Mesenchymal stem cell of adipose (primary cell): ENCODE measurements around the genes PPM1F and IGLL5.

- CAGE, long polyA plus RNA: no peak
Measured at GRCh38 chr22:21798656-21799507, 63.3 kb upstream of the YPEL1 start.

DNA sequence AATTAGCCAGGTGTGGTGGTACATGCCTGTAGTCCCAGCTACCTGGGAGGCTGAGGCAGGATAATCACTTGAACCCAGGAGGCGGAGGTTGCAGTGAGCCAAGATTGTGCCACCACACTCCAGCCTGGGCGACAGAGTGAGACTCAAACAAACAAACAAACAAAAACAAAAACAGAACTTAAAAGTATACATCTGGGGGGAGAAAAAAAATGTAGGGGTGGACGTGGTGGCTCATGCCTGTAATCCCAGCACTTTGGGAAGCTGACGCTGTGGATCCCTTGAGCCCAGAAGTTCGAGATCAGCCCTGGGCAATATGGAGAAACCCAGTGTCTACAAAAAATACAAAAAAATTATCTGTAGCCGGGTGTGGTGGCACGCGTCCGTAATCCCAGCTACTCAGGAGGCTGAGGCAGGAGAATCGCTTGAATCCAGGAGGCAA is 31.2 kb downstream of the MAPK1 start:
- CAGE, long polyA plus RNA: no peak

DNA sequence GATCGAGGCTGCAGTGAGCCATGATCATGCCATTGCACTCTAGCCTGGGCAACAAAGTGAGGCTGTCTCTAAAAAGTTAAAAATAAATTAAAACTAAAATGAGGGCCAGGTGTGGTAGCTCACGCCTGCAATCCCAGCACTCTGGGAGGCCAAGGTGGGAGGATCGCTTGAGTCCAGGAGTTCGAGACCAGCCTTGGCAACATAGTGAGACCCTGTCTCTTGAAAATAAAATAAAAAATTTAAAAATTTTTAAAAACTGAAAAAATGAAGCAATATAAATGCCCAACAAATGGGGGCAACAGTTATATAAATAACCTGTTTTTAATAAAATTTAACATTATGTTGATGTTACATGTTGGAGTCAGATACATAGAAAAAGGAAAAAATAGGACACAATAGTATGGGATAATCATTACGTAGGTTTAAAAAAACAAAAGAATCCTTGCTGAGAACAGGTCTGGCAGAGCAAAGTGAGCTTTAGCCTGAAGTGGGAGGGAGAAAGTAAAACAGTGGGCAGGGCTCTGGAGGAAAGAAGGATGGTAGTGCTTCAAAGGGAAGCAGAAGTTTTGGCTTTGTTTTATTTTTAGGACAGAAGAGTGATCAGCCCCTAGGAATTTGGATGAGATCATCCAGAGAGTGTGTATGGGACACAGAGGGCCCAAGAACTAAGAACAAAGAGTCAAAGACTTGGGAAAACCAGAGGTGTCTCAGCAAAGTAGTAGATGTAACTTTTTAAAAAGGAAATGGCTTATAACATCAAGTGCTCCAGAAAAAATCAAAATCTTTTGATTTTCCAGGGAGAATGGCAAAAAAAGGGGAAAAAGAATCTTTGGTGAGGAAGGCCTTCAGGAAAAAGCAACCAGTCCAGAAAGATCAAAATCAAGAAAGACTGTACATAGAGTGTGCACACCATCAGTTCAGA is 30.4 kb downstream of the MAPK1 start:
- CAGE, long polyA plus RNA: no peak

DNA sequence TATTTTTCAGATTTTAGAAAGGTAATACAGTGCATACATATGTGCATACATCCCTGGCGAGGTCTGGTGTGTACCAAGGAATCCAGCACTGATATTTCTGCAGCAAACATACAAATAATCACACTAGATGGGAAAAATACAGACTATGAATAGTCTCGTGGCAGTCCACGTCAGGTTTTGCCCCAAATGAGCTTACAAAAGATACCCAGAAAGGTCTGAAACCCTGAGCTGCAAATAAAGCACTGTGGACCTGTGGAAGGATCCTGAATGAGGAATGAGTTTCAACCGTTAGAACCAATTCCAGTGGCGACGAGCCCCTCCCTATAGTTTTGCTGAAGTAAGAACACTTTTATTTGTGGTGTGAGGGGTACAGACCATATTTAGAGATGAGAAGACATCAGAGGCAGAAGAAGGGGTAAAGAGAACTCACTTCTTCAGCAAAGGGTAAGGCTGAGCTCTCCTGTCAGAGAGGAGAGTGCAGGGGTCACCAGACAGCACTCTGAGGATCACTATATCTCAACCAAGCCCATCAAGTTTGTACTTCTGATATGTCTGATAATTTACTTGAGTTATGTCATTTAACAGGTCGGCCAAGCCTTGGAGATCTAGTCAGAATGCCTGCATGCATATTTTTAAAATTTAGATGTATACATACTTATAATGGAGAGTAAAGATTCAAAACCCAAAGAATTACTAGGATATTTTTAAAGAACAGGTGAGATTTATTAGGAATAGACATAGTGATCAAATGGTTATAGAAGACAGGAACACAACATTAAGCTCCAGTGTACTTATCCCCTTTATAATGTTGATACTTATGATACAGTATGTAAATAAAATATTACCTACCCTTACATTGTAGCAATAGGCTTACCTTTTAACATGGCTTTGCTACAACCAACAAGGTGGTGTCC is 24.2 kb downstream of the MAPK1 start:
- CAGE, long polyA plus RNA: no peak

DNA sequence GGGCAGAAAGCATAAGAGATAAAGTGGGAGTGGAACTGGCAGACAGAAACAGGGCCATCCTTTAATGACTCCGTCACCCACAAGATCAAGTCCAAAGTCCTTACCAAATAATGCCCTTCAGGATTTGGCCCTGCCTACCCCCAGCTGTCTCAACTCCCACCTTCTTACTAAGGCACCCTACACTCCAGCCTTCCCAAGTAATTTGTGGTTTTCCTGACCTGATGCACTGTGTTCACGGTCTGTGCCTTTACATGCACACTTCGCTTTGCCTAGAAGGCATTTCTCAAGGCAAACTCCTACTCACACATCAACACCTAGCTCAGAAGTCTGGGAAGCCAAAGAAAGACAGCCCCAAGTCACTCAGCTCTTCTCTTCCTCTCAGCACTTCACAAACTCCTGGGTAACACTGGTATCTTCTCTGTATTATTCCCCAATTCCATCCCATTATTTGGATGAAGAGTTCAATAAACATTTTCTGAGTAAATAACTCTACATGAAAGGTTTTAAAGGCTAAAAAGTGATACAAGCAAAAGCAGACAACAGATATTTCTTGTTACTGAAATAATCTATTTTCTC is 5.9 kb downstream of the MAPK1 start:
- CAGE, long polyA plus RNA: no peak

DNA sequence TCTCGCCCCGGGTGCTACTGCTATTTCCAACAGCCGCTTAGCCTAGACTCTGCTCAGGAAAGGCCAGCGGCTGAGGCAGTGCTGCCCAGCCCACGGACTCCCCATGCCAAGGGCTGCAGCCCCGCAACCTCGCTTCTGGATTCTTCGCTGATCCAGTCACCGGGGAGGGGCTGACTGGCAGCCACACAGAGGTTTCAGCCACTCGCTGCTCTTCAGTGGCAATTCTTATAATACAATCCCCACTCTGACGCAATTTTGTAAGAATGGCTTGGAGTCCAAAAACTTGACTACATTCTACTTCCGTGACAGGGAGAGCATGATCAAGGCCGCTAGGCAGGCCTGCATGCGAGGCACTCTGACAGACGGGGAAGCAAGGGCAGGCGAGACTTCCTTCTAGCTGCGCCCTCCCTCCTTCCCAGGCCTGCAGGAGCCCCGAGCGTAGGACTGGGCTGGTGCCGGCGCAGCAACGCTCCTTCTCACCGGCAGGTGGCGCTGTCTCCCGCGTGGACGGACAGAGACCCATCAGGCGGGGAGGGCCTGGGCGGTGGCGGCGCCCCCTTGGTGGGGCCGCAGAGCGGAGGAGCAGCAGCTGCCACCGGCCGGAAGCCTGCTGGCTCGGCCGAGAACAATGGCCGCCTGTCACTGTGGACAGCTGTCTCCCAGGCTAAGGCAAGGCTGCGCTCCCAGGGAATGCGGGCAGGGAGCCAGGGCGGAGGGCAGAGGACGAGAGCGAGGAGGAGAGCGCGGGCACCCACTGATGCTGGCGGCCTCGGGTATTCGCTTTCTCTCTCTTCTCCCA is 14.7 kb downstream of the PPM1F start:
- CAGE, long polyA plus RNA: no peak

- CAGE, long polyA plus RNA: no peak
Measured at GRCh38 chr22:21942324-21942908, 10.2 kb downstream of the PPM1F start.

- CAGE, long polyA plus RNA: no peak
Measured at GRCh38 chr22:21952637-21953272, at the start of gene PPM1F. PPM1F (minus strand) TSS chr22:21952848.

DNA sequence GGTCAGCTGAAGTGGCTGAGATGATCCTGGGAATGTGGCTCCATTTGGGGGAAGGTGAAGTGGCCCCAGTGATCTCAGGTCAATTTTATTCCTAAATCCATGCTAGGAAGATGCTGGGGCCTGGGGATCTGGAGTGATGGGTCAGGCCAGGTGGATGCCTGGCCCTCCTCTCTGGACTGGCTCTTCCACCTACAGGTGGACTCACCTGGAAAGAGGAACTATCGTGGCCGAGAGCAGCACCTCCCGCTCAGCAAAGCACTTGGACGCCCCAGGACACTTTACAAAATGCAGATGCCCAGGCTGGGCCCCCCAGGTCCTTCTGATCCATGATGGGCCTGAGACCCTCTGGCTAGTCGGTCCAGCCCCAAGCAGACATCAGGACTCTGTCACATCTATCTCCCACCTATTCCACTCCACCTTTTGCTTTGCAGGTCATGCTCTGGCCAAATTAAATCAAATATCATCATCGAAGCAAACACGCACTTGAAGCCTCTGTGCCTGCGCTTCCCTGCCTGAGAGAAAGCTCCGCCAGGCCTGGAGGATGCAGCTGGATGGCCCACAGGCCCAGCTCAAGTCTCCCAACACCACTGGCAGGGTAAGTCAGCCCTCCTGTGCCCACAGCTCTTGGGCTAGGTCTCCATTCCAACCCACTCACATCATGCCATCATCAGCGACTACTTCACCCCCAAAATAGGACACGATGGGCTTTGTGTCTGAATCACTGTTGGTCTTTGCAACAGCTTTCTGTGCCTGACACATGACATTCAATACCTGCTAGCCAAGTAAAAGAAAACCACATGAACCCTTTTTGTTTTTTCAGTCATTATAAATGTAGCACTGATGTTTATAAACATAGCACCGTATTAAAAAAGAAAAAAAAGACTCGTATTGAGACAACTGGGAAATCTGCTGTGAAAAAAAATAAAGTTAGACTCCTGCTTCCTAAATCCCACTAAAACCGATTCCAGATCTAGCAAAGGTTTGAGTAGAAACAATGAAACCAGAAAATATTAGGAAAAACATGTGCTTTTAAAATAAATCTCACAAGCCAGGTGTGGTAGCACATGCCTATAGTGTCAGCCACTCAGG is 6.3 kb downstream of the TOP3B start:
- CAGE, long polyA plus RNA: no peak

- CAGE, long polyA plus RNA: no peak
Measured at GRCh38 chr22:22162433-22162852, 82.1 kb upstream of the VPREB1 start.

DNA sequence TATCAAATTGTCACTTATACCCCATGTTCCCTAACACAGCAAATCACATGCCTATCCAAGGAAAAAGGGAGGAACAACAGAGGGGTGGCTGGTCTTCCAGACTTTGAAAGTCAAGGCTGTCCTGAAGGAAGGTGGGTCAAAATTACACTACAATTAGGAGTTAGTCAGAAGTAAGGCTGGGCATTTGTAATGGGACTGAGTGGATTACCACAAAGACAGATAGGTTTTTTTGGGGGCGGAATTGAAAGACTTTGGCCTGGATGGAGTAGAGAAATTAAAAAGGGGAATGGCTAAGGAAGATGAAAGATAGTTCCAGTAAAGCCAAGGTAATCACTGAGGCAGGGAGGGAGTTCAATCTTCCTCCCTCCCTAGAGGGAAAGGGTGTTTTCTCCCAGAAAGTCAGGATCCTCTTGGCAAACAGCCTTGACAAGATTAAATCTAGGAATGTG is 5.8 kb downstream of the PRAME start:
- CAGE, long polyA plus RNA: no peak

GRCh38 chr22:22712167-22712551 is 67.7 kb downstream of the GGTLC2 start:
- CAGE, long polyA plus RNA: no peak

GRCh38 chr22:22792136-22792607 is 95.4 kb upstream of the IGLL5 start:
- CAGE, long polyA plus RNA: no peak

DNA sequence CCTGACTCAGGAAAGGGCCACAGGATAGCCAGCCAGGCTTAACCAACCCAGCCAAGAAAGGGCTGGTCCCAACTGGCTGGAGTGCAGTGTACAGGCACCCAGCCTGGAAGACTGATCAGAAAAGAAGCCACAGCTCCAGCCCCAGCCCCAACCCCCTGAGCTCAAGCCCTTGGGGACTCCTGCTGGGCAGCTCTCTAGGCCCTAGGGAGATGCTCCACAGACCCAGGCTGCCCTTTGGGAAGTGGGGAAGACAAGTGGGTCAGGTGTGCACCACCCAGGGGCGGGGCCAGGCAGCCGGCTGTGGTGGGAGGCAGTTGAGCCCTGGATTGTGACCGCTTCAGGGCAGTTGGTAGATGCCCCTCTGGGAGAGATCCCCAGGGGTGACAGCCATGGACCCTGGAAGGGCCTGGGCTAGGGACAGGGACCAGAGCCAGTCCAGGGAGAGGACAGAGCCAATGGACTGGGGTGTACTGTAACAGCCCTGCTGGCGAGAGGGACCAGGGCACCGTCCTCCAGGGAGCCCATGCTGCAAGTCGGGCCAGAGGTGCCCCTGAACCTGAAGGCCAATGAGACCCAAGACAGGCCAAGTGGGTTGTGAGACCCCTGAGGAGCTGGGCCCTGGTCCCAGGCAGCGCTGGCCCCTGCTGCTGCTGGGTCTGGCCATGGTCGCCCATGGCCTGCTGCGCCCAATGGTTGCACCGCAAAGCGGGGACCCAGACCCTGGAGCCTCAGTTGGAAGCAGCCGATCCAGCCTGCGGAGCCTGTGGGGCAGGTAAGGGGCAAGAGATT is at the start of gene IGLL5:
TSS of gene IGLL5 (plus strand) at position 329 of the 789 bp plus-strand sequence.
- CAGE, long polyA plus RNA: no peak

- CAGE, long polyA plus RNA: no peak
Measured at GRCh38 chr22:23016283-23016620, 54.1 kb upstream of the GNAZ start.

GRCh38 chr22:23067789-23068049 is 2.6 kb upstream of the GNAZ start:
- CAGE, long polyA plus RNA: no peak

DNA sequence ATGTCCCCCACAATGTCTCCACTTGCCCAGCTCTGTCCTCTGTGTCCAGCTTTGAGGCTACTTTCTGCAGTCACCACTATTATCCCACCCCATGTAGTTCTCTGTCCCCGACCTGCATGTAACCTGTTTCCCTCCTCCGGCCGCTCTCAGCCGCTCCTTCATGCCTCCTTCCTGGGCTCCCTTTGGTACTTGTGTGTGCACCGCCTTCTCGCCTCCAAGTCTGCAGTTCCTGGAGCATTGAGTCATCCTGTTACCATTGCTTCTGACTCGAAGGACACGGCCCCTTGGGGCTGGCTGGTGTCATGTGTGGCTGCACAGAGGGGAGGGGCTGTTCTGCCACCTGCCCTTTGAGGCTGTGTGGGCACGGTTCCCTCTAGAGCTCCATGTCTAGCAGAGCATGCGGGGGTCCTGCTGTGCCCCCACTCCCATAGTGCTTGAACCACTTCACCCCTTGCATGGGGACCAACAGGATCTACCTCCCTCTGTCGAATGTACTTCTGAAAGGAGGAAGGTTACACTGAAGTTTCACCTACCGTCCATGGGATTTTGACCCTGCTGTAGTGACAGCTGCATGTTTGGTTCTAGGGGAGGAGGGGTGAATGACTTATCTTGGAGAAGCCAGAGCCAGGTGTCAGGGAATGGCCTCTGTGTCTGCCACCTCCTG is 39.6 kb downstream of the BCR start:
- CAGE, long polyA plus RNA: no peak

DNA sequence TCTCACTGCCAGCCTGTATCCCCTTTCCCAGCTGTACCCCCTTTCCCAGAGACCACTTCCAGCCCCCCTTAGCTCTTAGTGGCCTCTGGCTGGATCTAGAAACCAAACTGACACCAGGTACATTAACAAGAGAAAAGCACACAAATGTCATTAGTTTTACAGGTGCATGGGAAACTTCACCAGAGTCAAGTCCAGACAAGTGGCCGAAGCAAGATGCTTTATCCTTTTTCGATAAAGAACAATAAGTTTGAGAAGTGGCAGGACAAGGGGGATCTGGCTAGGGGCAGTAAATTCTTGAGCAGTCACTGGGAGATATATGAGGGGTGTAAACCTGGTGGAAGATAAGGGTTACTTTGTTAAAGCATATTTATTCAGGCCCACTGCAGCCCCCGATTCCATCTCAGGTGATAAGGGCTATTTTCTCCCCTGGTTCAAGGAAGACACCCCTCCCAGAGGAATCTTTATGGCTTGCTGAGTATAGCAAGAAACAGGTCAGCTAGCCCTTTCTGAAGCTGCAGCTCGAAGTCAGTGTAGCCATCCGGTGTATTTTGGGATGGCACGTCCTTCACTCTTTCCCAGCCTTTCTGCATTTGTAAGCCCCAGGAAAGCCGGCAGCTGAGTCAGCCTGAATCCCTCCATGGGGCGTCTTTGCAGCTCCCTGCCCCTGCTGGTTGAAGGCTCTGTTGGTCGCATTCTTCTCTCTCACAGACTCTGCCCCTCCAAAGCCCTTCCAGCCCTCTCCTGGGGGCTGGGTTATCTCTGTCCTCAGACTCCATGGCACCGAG is 61.8 kb downstream of the BCR start:
- CAGE, long polyA plus RNA: no peak

GRCh38 chr22:23509562-23510066 is 70.5 kb downstream of the IGLL1 start:
- CAGE, long polyA plus RNA: no peak

DNA sequence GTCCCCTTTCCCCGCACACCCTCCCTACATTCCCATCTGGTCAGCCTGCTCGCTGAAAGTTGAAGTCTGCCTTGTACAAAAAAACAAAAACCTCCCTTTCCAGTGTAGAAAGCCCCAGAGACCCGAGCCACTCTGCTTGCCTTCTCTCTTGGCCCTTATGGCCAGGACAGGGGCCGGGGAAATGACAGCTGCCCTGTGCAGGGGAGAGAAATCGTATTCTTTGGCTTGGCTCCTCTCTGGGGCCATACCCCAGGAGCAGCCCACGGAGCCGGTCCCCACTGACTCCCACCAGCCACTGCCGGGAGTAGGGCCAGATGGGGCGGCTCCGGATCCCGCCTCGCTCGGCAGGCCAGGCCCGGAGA is 59.4 kb downstream of the IGLL1 start:
- CAGE, long polyA plus RNA: no peak